Osteocyte (in vitro differentiated cells): ENCODE data around the gene ROPN1B.

GRCh38 chr3:123976842-123977219 lies 15.1 kb downstream of the ROPN1 start:
- PRO-cap: no peak

DNA sequence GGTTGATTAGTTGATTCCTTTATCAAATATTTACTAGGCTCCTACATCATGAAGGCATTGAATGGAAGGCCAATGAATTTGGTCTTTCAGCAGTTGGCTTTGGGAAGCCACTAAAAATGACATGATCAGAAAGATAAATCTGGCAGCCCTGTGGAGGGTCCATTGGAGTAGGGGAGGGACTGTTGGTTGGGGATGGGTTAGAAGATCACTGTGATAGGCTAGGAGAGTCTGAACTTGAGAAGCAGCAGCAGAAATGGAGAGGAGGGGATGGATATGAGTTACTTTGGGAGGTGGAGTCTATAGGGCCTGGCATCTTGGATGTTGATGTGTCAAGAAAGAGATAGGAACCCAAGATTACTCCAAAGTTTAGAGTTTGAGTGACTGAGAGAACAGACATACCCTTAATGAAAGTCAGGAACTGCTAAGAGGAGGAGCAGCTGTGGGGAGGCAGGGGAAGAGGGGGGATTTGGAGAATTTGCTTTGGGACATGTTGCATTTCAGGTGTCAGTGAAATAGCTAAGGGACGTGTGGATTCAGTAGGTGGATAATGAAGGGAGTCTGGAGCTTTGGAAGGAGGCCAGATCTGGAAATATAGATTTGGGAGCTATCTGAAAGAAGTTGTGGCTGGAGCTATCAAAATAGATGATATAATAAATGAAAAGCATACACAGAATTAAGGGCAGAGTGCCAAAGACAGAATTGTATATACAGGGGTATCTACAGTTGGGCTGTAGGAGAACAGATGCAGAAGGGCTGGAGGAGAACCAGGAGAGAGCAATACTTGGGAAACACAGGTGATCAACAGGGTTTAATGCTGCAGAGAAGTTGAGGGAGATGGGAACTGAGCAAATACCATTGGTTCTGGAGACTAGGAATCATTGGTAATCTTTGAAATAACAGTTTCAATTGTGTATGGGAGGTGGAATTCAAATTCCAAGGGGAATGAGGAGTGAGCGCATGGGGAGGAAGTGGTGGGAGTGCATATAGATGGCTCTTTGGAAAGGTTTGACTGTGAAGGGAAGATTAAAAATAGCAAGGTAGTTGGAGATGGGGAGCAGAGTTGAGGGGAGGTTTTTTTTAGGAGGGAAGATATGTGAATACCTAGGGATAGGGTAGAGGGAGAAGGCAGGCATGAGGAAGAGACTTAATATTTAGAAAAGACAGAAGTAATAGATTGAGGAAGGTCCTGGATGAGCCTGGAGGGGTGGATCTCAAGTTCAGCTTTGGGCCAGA lies 9.5 kb downstream of the KALRN start:
- PRO-cap: no peak

- PRO-cap: no peak
These were observed 32.6 kb downstream of the KALRN start for GRCh38 chr3:124065511-124066337.

- PRO-cap: no peak
These were observed 296.1 kb upstream of the UMPS start for GRCh38 chr3:124434164-124434573.

DNA sequence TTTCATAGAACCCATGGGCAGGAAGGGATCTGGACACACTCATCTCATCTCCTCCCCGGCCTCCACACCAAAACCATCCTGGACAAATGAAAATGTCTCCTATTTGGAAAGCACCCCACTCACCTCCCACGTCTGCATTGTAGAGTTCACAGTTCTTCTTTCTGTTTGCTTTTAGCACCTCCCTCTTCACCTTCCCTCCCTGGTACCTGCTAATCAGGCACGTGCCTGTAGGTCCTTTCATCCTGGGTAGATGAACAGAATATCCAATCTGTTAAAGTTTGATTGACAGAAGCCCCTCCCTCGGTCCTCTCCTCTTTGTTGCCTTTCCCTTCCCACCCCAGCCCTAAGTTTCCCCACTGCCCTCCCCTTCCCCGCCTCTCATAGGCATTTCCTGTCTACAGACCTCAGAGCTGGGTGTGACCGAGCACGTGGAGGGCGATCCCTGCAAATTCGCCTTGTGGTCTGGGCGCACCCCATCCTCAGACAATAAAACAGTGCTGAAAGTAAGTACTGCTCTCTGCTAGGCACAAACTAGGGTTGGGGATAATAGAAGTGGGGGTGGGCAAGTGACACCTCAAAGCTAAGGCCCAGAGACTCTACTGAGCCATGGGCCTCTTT lies 239.2 kb upstream of the UMPS start:
- PRO-cap: no peak

DNA sequence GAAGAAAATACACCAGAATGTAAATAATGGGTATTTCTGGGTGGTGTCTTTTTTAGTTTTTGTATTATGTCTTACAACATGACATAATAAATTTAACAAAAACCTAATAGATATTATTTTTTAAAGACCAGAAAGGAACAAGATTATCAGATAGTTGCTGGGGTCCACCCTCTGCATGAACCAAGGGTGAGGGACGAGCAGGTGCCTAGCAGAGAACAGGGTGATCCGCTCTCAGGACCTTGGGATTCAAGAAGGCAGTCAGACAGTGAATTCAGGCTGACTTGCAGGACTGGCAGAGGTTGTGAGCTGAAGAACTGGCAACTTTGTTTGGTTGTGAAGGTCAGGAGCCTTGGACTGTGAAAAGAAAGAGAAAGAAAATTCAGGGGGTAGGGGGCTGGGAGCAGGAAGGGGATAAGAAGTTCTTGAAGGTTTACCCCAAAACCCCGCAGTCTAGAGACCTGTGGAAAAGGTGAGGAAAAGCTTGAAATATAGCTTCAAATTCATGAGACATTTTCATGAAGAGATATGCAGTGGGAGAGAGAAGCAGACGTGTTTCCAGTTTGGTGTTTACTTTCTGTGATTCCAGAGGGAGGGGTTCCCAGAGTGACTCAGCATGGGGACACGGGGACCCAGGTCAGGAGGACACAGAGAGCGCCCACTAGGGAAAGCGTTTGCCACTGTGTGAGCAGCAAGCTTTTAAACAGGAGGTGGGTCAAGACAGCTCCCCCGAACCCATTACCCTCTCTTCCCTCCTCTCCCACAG lies 217.3 kb upstream of the UMPS start:
- PRO-cap: no peak

DNA sequence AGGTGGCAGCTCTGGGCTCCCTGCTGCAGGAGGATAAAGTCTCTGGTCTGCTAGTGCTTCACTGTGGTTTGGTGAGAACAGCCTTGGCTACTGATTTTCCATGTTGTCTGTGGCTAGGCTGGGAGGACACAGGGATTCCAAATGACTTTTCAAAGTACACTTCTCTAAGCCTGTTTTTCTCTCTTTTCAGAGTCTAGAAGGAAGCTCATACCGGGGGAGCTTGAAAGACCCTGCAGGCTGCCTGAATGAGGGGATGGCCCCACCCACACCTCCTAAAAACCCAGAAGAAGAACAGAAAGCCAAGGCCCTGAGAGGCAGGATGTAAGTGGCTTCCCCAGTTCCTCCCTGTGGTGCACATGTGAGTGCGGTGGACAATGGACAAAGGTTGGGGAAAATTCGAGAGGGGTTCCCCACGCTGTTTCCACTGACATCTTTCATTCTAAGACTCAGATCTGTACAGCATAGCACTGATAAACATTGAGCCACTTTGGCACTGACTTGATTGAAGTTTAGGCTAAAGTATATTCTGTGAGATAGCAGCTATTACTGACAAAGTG lies 79.6 kb upstream of the UMPS start:
- PRO-cap: no peak

DNA sequence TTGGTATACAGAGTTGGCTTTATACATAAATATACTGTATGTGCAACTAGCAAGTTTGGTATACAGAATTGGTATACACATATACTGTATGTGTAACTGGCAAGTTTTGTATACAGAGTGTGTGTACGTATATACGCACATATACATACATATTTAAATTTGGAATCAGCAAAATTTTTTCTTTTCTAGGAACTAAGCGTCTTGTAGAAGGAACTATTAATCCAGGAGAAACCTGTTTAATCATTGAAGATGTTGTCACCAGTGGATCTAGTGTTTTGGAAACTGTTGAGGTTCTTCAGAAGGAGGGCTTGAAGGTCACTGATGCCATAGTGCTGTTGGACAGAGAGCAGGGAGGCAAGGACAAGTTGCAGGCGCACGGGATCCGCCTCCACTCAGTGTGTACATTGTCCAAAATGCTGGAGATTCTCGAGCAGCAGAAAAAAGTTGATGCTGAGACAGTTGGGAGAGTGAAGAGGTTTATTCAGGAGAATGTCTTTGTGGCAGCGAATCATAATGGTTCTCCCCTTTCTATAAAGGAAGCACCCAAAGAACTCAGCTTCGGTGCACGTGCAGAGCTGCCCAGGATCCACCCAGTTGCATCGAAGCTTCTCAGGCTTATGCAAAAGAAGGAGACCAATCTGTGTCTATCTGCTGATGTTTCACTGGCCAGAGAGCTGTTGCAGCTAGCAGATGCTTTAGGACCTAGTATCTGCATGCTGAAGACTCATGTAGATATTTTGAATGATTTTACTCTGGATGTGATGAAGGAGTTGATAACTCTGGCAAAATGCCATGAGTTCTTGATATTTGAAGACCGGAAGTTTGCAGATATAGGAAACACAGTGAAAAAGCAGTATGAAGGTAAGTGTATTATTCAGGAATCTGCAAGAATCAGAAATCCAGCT lies 7.4 kb downstream of the UMPS start:
- PRO-cap: no peak

- PRO-cap: no peak
These were observed 38.9 kb downstream of the ITGB5 start for GRCh38 chr3:124848241-124848713.

DNA sequence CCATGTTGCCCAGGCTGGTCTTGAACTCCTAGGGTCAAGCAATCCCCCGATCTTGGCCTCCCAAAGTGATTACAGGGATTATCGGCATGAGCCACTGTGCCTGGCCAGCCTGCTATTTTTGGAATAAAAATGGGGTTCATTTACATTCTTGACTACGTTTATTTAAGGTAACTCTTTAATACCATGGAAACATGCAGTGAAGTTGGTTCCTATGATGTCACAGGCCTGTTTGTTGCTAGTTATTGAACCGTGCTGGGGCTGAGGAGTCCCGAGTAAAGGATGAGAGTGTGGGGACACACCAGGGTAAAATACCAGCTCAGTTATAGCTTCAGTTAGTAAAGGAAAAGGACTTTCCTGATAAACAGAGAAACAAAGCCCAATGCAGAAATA lies 37.4 kb upstream of the MUC13 start:
- PRO-cap: no peak

- PRO-cap: no peak
These were observed 40.0 kb upstream of the MUC13 start for GRCh38 chr3:124974426-124975065.

DNA sequence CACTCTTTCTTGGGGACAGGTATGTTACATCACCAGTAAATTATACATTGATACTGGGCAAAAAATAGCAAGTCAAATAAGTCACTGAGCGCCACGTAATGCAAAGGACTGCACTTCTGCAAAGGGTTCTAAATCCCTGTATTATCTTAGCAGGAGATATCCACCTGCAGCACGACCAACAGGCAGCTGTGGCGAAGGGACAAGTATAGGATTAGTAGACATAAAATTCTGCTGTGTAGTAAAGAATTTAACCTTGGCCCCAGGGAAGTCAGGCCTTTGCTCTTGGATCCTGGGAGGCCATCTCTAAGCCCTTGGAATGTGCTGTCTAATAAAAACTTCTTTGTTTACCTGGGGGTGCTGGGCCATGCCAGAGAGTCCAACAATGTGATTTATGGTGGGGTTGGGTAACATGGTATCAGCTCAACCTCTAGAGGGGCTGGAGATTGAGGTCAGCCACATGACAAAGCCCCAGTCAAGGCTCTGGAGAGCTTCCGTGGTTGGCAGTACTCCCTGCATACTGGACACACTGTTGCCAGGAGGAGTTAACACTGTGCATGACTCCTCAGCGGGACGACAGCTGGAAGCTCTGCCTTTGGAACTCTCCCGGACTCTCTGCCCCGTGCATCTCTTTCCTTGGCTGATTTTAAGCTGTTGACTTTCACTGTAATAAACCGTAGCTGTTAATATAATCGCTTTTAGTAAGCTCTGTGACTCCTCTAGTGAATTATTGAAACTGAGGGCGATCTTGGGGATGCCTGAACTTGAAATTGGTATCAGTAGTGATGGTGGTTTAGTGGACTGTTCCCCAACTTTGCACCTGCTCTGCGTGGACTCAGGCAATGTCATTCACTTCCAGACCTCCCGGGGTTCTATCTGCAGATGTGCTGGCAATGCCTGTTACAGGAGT lies 52.3 kb downstream of the HEG1 start:
- PRO-cap: no peak

GRCh38 chr3:125012832-125014085 lies 42.5 kb downstream of the HEG1 start:
- PRO-cap: no peak

GRCh38 chr3:125042545-125043502 lies 13.0 kb downstream of the HEG1 start:
- PRO-cap: no peak

DNA sequence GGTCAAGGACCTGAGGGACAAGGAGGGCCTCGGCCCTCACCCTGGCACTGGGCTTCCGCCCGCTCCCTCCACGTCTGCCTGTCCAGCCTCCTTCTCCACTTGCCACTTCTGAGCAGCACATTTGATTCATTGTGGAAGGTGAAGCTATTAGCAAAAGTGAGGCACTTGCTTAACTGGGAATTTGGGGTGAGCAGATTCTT lies 62.1 kb upstream of the HEG1 start:
- PRO-cap: no peak

DNA sequence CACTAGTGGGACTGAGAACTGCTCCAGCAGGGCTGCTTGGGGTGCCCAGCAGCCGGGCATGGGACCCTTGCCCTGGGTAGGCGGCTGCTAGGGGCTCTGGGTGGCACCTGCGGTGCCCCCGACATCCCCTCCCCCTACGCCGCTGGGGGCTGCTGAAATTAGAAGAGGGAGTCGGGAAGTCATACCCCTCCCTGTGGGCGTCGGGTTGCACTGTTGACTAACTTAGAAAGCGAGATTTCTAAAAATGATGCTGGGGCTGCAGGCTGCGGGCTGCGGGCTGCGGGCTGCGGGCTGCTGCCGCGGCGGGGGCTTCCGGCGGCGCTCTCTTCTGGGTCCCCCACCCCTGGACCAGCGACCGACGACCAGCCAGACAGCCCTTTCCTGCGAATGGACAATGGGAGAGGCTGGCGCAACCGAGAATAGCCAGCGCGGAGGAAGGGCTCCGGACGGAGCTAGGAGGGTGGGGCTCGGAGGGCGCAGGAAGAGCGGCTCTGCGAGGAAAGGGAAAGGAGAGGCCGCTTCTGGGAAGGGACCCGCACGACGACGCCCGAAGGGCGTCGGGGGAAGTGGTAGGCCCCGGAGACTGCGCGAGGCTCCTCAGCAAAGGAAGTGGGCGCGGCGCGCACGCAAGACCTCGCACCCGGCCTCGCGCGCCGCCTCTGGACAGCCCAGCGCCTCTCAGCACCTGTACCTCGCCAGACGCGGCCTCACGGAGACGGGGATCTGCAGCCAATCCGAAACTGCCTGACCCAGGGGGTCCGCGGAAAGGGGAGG lies 70.9 kb downstream of the SLC12A8 start:
- PRO-cap: no peak

DNA sequence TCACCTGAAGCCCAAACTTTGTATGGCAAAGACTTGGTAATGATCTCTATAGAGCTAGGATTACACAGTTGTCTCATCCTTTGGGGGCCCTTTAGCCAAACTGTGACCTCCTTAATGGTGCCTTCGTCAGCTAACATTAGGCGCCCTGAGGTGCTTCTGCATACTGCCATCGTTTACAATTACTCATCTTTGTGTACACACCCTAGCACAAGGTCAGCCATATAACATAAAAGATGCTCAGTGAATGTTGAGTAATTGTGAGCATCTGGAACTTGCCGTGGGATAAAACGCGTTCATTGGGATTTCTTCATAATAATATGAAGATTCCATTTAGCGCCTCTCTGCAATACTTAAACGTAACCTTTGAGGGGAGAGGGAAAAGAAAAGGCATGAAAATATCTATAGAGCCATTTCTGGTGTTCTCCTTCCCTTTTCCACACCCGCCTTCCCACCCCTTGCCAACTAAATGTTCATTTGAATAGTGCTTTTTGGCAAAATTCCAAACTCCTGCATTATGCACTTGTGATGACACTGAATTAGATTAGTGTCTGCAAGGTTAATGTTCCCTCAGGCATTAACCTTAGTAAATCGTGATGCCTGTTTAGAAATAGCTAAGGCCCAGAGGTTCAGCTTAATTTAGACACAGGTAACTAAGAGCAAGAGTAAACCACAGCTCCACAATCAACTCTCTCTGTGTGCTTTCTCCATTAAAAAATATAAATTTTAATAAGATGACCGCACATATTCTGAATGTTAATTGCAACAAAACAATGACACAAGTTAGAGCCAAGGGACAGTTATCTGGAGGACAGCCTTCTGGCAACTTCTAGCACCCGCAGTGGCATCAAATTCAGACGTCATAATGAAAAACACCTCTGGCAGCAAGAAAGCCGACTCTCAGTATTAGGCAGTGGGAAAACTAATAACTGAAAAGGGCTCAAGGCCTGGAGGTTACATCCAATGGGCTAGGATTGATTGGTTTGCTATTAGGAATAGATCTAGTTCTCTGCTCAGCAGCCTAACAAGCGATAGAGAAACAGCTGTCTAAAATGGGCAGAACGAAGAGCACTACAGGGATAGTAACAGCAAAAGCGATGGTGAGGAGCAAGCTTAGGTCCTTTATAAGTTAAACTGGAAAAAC lies 1.2 kb upstream of the ZNF148 start:
- PRO-cap: no peak

DNA sequence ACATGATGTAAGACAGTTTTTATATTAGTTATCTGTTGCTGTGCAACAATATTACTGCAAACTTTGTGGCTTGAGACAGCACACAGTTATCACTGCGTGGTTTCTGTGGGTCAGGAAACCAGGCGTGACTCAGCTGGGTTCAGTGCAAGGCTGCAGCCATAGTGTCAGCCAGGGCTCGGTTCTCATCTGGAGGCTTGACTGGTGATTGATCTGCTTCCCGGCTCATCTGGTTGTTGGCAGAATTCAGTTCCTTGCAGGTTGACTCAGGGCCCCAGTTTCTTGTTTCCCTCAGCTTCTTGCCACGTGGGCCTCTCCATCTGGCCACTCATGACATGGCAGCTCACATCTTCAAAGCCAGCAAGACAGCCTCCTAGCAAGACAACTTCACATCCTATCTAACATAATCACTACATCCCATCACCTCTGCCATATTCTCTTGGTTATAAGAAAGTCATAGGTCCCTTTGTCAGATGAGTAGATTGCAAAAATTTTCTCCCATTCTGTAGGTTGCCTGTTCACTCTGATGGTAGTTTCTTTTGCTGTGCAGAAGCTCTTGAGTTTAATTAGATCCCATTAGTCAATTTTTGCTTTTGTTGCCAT lies 146.7 kb upstream of the ROPN1B start:
- PRO-cap: no peak

- PRO-cap: no peak
These were observed 106.2 kb upstream of the ROPN1B start for GRCh38 chr3:125862611-125863413.

- PRO-cap: no peak
These were observed at the start of gene ROPN1B for GRCh38 chr3:125968915-125969349. TSS of gene ROPN1B (plus strand) at chr3:125969178.